ENCODE measurements around a stretch of chr10.

GRCh38 chr10:88475007-88475508, 108.1 kb downstream of the RNLS start:
- RRBS, 2 experiments = no CpG with 5 or more reads among the region's 5 CpGs

DNA sequence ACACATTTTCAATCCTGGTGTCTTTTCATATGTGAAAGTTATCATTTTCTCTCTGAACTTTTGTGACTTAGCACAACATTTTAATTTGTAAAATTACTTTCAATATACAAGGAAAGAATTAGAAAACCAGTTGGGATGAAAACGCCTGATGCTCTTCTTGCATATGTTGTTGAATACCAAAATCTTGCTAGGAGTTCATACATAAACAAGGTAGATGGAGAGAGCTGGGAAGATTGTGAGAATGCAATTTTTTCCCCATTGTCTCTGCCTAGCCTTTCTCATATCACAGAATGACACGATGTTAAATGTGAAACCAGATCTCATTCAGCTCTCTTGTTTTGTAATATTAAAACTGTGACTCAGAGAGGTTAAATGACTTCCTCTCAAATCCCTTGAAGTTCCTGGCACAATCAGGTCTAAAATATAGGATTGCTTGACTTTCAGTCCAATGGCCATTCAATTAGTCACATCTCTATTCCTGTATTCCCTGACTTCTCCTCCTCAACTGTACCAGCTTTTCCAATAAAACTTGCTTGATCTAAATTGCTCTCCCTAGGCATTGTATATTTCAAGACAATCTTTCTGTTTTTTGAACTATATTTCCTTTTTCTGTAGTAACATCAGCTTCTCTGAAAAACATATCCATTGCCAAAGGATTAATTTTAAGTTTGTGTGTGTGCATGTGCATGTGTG, 3.2 kb downstream of the ANKRD22 start:
- RRBS, 2 experiments = no CpG with 5 or more reads among the region's 2 CpGs

DNA sequence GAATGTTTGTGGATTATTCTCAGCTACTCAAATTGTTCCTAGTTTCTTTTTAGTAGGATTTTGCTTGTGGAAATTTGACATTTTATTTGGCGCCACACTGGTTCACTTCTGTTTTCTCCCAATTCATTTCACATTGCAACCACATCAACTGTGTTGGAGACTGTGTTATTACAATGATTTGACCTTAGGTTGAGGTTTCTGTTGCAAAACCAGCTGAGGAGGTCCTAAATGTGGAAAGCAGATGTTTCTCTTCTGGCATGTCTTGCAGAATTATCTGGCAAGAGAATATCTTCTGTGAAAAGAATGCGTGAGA, 25.8 kb downstream of the ACTA2 start:
- RRBS, 2 experiments = no CpG with 5 or more reads among the region's 2 CpGs

DNA sequence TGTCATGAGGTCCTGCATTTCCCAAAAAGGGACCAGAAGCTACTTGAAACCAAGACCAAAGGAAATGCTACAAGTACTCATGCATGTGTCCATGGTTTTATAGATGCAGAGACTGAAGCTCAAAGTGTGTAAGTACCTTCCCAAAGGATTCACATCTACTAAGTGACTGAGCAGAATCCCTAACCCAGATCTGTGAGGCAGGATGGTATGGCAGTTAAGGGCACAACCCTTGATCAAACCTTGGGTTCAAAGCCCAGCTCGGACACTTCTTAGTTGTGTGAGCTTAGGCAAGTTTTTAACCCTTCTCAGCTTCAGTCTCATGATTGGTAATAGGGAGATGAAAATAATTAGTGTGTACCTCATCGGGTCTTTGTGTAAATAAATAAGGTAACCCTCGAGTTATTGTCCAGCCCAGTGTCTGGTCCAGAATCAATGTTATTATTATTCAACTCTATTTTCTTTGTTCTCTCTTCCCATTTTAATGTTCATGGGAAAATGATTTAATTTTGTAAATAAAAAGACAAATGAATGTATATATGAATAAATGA, 8.6 kb downstream of the ACTA2 start:
- RRBS, 2 experiments = no CpG with 5 or more reads among the region's 3 CpGs

DNA sequence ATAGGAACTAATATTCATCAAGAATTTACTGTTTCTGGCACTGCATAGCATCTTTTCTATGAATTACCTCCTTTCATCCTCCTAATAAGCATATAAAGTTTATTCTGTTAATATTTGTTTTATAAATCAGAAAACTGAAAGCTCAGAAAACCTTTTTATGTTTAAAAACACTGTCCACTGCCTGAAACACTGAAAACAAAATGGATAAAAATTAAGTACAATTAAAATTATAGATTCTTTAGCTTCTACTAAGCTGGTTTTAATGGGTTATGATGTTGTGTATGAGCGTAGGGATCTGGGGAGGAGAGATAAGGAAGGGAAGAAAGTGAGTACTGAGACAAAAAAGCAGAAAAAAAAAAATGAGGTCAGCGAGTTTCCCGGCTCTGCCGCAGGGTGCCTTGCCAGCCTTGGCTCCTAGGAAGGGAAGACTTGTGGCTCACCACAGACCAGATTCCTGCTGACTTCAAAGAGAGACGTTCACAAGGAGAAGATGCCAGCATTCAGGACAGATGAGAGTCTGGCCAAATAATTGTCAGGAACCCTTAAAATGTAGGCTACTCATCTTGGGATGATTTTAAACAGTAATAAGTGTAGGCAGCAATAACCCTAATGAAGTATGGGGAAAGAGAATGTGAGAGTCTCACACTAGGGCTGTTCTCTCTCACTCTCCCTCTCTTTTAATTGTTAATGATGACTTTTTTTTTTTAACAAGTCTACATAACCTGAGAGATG, 11.5 kb upstream of the FAS start:
- RRBS, 2 experiments = no CpG with 5 or more reads among the region's 5 CpGs

DNA sequence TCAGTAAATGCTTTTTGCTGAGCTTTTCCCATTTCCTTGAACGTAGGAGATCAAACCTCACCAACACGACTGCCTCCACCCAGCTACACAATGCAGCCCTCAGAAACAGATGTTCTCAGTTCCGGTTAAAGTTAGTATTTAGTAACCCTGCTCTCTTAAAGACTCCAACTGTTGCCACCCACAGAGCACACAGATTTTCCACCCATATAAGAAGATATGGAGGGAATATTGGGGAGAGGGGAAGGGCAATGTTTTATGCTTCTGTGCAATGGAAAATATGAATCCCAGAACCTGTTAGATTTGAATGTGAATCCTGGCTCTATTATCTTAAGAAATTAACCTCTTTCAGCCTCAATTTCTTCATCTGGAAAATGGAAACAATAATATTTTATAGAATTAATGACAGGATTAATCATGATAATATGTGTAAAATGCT, 96.8 kb downstream of the FAS start:
- RRBS, 2 experiments = no CpG with 5 or more reads among the region's 3 CpGs

DNA sequence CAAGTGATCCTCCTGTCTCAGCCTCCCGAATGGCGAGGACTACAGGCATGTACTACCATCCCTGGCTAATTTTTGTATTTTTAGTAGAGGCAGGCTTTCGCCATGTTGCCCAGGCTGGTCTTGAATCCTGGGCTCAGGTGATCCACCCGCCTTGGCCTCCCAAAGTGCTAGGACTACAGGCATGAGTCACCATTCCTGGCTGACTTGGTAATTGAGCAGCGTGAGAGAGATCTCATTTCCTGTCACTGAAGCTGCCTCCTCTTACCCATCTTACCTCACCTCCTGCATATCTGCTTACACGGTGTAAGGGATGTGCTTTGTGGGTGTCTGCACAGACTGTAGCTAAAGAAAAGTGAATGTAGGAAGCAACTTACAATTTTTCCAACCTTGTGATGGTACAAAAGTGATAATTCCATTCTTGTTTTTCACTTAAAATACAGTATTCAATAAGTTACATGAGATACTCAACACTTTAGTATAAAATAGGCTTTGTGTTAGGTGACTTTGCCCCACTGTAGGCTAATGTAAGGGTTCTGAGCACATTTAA, 9.8 kb downstream of the IFIT3 start:
- RRBS, 2 experiments = no CpG with 5 or more reads among the region's 6 CpGs

DNA sequence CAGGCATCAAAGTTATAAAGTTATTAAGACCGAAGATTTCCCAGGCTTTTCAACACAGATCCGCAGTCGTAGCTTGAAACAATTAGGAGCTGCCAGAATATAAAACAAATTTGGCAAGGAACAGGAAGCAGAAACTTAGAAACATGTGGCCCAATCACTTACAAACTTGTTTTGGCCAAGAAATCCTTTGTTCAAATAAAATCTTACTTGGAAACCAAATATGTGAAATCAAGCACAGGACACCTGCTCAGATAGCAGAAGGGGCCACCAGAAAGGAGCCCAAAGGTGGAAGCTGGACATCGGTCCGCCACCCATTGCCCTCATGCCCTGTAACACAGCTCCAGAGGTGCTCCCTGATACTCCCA, 9.0 kb downstream of the SLC16A12 start:
- RRBS, 2 experiments = no CpG with 5 or more reads among the region's 5 CpGs

GRCh38 chr10:89699403-89699790, 2.0 kb upstream of the KIF20B start:
- RRBS, 2 experiments = no CpG with 5 or more reads among the region's 3 CpGs

DNA sequence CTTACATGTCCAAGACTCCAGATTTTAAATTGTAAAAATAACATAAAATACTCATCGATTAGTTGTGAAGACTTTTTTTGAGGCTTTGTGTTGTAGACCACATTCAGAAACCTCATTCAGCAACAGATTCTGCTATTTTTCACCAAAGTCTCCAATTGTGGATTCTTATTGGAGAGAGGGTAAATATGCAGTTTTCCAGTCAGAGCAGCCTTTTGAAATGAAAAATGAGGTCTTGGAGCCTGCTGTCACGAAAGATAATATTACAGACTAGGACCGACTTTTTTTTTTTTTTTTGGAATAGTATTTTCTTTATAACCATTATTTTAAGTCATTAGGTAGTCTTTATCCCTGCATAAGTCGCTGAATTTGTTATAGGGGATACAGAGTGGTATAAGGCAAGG, 1.1 kb downstream of the KIF20B start:
- RRBS, 2 experiments = no CpG with 5 or more reads among the region's 4 CpGs

DNA sequence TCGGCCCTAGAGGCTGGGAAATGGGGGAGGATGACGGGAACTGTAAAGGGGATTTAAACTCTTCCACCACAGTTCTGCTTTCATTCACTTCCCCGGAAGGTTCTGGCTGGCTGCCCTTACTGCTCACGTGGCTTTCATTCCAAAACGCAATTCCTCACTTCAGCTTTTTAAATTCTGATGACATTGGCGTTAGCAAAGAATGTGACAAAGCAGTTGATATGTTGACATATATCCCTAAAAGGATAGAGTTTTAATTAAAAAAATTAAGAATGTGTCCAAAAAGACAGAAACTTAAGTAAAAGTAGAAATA, 114.0 kb upstream of the ANKRD1 start:
- RRBS, 2 experiments = no CpG with 5 or more reads among the region's 6 CpGs

- RRBS, 2 experiments = no CpG with 5 or more reads among the region's 18 CpGs
Measured at GRCh38 chr10:91161722-91162534, 58.5 kb upstream of the PCGF5 start.

GRCh38 chr10:91223664-91223998, 3.2 kb downstream of the PCGF5 start:
- RRBS, 2 experiments = no CpG with 5 or more reads among the region's 1 CpG

DNA sequence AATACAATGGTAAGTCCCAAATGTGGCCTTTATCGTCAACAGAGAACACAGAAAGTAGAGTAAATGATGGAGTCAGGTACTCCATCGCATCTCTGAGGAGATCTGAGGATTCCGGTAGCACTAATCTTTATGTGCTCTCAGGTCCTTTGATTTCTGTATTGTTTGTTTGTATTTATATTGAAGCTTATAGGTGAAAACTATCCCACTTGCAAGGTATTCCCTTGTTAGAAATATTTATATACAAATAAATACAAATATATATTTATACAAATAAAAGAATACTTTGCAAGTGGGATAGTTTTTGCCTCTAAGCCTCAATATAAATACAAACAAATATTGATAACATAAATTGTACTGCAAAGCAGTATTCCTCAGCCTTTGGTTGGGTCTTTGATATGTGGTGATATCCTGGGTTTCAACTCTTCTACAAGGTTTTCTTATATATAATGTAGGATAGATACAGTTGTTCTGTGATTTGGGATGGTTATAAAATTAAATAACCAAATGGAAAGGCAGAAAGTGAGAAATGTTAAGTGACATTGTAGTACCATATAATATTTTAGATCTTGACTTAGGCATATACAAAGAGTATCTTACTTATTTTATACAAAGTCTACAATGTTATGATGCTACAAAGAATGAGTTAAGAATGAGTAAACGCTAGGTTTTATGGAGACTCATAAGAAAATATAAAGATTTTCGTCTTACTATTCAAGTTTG, 5.2 kb downstream of the PCGF5 start:
- RRBS, 2 experiments = no CpG with 5 or more reads among the region's 5 CpGs

DNA sequence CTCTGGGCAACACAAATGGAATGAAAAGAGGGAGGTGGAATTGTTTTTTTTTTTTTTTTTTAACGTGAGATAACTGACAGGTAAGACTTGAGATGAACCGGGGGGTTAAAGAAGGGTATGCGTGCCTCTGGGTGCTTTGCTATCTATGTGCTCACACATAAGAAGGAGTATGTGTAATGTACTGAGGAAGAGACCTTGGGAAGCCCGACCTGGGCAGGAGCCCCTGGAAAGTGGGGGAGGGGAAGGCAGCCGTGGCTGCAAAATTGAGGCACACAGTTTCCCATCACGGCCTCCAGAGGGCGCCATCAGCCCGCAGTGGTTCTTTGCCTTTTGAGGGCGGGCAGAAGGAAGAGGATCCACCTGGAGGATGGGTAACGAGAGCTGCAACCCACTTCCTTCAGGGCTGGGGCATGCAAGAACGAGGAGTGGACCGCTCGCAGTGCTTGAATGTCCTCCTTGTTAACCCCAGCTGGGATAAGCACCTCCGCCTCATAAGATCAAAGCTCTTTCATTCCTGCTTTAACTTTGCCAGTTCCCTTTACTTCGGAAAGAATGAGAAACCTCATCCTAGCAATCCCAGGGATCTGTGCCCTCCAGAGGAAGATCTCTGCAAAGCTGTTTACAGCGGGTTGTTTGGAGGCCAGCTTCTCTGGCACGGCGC, 77.8 kb downstream of the PCGF5 start:
- RRBS, 2 experiments = no CpG with 5 or more reads among the region's 18 CpGs

DNA sequence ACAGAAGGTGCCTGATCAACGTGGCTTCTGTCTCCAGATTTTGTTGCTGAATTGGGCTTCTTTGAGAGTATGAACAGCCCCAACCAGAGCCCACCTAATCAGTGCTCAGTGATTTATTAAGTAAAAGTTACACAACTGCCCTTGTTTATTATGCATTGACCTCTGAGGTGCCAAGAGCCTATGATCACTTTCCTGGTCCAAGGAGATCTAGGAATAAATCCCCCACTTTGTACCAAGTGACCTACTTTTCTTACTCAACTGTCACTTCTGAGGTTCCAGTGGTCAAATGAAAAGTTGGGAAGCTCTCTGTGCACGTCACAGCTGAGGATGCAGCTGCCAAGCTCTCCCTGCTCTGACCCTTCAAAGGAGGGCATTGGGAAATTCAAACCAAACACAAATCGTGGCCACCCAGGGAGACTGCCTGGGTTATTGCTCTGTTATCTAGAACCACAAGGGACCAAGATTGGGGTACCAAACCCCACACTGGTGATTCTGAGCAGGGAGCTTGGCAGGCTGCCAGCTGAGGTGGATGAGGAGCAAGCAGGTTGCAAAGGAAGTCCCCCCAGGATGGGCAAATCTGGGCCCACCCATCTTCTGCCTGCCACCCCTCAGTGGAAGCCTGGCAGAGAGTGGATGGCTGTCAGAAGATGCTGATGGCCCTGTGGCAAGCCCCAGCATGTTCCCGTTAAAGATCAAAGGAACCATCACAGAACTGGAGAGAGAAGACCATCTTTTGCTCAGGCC, 106.9 kb downstream of the PPP1R3C start:
- RRBS, 2 experiments = no CpG with 5 or more reads among the region's 4 CpGs

DNA sequence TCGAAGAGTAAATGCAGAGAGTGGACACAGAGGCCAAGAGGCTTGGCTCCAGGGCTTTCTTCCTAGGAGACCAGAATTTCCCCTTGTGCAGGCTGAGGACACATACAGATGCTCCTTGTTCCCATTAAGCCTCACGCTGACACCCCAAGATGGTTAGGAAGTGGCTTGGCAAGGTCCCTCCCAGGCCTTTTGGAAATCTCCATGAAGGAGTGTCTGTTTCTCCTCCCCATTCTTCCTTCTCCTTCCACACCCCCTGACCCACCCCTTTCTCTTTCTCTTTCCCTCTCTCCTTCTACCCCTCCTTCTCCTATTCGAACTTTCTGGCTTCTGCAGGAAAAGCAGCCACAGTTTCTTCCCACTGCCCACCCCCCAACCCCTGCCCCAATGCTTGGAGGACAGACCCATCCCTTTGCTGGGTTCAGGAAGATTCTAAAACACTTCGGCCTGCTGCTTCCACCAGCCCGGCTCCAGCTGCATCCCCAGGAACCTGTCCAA, 80.6 kb downstream of the PPP1R3C start:
- RRBS, 2 experiments = no CpG with 5 or more reads among the region's 5 CpGs

DNA sequence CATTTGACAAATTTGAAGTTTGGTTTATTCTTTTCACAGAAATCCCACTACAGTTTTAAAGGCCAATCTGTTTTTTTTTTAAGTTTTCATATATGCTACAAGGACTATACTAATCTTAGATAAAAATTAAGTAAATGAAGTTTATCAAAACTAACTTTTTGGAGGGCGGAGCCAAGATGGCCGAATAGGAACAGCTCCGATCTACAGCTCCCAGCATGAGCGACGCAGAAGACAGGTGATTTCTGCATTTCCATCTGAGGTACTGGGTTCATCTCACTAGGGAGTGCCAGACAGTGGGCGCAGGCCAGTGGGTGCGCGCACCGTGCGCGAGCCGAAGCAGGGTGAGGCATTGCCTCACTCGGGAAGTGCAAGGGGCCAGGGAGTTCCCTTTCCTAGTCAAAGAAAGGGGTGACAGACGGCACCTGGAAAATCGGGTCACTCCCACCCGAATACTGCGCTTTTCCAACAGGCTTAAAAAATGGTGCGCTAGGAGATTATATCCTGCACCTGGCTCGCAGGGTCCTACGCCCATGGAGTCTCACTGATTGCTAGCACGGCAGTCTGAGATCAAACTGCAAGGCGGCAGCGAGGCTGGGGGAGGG, 48.7 kb upstream of the TNKS2 start:
- RRBS, 2 experiments = no CpG with 5 or more reads among the region's 23 CpGs

DNA sequence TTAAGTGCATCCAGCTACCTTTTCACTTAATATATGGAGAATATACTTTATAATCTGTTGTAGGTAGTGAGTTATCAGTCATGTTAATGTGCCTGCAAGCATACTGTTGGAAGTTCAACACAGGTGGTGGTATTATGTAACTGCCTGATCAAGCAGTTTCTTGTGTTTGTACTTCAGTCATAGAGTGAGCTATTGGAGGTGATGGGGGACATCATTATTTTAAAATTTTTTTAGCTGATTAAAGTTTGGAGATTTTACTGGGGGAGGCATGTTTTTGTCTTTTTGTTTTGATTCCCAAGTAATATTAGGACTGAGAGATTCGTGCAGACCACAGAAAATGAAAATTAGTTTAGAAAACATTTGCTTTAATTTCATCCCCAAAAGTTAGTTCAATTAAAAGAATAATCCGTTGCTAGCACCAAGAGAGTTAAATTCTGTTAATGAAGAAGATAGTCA, 2.6 kb downstream of the TNKS2 start:
- RRBS, 2 experiments = no CpG with 5 or more reads among the region's 2 CpGs

- RRBS, 2 experiments = no CpG with 5 or more reads among the region's 8 CpGs
Measured at GRCh38 chr10:91935359-91935837, 11.8 kb downstream of the BTAF1 start.

Measured in LNCaP clone FGC (cell line).